Colon Carcinoma Metastatic in the Brain (tissue), 2 donors: ENCODE measurements around the gene TTC17.

DNA sequence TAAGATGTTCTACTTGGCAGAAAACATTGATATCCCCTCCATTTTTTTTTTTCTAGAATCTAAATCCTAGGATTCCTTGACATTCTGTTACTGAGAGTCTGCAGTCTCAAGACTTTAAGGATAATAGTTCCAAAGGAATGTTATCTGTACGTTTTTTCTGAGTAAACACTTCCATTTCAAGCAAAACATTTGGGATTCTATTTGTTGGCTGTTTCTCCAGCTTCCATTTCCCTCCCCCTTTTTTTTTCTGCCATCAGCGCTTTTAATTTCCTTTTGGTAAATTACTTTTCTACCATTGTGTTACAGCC, 402.1 kb upstream of the LRRC4C start:
- PRO-cap, 2 experiments: no peak in any of the 2 experiments

DNA sequence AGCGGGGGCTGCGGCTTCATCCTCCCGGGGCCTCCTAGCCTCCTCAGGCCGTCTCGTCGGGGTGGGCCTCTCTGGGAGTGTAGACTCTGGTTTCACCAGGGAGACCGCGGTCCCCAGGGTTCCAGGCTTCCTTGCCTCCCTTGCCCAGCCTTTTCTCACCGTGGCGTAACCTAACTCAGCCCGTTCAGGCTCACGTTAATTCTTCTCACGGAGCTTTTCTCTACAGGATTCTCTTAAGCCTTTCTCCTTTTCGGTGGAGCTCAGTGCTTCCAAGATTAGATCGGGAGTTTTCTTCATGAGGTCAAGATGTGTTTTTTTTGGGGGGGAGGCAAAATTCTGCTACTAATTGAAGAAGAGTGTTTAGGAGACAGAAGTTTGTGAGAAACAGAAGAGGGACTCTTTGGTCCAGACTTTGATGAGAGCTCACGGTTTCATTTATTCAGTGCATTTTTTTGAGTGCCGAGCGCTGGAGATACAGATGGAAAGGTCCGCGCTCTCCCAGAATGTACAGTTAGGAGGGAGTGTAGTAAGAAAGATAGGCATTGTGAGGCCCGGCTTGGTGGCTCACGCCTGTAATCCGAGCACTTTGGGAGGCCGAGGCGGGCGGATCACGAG, 590 bp downstream of the API5 start:
- PRO-cap, 2 experiments: no peak in any of the 2 experiments

DNA sequence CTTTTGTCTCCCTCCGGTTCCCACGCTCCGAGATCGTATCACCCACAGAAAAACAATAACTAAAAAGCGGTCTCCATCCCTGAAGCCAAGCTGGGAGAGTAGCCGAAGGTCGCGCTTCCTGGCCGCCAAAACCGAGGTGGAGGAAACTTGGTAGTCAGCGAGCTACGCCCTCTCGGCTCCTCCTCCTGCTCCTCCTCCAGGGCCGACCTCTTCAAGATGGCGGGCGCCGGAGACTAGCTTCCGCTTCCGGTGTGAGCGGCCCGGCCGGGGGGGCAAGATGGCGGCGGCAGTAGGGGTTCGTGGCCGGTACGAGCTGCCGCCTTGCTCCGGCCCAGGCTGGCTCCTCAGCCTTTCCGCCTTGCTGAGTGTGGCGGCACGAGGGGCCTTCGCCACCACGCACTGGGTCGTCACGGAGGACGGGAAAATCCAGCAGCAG, at the start of gene TTC17:
TTC17 (plus strand) TSS at position 243 of the 436 bp plus-strand sequence.
- PRO-cap, 2 experiments: peak in 2 of 2 experiments; most common plus-strand start position 289 of the sequence (in 2); most common minus-strand start position 133 of the sequence (in 2)

GRCh38 chr11:43738712-43739208, 58.2 kb downstream of the HSD17B12 start:
- PRO-cap, 2 experiments: no peak in any of the 2 experiments

GRCh38 chr11:43942864-43943772, 681 bp downstream of the C11orf96 start:
- PRO-cap, 2 experiments: no peak in any of the 2 experiments

DNA sequence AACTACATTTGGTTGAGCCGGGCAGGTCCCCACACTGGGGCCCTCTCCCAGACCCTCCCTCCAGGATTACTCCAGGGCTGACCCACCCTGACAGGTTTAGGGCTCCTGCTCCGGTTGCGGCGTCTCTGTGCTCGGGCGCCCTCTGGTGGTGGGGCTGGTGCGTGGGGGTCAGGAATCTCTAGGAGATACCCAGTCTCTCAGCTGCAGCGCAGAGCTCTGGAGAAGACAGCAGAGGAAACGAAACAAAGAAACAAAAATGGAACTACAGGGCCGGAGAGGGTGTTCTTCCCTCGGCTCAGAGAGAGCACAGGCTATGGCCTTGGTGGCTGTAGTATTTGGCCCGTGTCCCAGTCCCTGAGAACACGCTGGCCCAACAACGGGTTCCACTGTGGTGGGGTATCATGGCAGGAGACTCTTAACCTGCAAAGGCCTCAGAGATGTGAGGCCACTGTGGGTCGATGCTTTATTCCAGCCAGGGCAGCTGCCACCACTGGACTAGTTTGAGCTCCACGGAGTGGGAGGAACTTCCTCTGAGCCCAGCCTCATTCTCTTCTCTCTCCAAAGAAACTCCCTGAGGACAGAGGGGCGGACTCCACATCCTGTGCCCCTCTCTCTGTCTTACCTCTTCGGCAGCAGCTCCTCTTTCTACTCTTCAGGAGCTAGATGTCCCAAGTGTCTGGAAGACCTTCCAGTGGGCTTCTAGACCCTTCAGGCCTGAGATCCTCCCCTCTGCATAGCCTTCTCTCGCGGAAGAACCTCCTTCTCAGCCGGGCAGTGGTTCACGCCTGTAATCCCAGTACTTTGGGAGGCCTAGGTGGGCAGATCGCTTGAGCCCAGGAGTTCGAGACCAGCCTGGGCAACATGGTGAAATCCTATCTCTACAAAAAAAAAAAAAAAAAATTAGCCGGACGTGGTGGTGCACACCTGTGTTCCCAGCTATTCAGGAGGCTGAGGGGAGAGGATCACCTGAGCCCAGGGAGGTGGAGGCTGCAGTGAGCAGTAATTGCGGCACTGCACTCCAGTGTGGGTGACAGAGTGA, 2.7 kb downstream of the C11orf96 start:
- PRO-cap, 2 experiments: no peak in any of the 2 experiments

DNA sequence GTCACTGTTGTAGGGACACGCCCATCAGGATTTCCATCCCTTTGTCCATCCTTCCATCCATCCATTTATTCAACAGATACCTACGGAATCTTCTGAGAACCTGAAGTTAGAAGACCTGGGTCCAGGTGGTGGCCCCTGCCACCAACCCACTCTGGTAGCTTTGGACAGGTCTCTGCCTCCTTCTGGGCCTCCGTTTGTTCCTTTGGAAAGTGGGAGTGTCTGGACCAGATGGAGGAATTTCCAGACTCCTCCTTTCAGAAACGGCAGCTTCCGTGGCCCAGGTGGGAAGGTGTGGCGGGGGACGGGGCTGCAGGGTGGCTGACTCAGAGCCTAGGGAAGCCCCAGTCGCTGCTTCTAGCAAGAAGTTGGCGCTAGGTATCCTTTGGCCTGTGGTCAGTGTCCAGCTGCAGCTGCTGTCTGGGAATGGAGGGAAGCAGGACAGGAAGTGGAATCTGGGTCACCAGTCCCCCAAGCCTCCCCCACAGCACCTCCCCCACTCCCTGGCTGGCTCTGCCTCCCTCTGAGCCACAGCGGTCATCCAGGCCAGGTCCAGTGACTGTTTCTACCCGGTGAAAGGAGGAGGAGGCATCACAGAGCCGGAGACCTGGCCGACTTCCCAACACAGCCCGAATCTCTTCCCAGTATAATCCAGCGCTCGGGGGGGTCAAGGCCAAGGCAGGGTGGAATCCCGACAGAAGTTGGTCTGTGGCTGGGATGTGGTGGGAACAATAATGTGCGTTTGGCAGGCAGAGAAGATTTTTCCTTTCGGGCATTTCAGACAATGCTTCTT, 44.9 kb downstream of the C11orf96 start:
- PRO-cap, 2 experiments: no peak in any of the 2 experiments

- PRO-cap, 2 experiments: no peak in any of the 2 experiments
Observed at GRCh38 chr11:44015957-44016626, 31.7 kb upstream of the ACCSL start.

DNA sequence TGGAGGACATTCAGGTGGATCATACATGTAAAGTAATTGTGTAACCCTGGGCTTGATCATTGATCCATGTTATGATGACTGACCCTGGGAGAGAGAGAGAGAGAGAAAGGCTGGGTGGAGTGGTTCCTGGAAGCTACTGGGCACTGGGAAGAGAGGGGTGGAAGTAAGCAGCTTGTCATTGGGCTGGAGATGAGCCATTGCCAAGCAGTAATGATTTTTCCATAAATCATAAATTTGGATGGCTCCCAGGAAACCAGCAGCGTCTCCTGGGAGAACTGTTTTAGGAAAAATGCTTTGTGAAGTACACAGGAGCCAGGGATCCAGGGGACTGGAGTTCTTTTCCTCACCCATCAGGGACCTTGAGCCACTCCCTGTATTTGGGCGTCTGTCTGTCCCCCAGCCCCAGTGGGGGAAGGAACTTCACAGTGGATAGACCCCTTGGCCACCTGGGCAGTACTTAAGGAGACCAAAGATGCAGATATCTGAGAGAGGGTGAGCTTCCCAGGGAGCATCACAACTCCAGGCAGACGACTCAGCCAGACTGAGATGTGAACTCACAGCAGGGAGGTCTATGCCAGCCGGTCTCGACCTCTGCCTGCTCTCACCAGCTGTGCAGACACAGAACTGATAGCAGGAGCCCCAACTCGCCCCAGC, 29.9 kb upstream of the ACCSL start:
- PRO-cap, 2 experiments: no peak in any of the 2 experiments

GRCh38 chr11:44067327-44067791, 1.3 kb downstream of the ACCS start:
- PRO-cap, 2 experiments: no peak in any of the 2 experiments

DNA sequence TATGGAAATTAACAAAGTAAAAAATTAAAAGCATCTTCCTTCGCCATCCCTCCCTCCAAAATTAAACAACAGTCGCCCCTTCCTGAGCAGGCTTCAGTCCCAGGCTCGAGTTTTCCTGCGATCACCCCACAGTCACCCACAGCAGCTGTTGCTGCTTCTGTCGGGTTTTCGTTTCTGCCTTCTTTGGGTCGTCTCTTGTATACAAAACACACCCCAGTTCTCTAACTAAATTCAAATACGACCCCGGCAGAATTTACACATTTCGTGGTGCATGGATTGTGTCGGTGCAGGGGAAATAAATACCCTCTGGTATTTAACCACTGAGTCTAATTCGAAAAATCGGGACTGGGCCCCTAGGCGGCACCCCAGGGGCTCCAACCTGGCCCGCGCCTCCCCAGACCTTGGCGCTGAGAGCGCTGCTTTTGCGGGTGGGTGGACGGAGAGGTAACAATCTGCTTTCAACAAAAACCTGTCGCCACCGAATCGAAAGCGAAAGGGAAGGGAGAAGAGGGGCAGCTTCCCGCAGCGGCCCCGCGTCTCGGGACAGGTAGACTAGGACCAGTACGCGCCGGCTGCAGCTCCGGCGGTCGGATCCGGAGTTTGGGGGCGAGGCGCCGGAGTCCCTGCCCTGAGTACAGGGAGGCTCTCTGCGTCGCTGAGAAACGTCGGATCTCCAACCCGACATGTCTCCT, 4.4 kb downstream of the ALX4 start:
- PRO-cap, 2 experiments: no peak in any of the 2 experiments

GRCh38 chr11:44475030-44475718, 90.3 kb upstream of the CD82 start:
- PRO-cap, 2 experiments: no peak in any of the 2 experiments

DNA sequence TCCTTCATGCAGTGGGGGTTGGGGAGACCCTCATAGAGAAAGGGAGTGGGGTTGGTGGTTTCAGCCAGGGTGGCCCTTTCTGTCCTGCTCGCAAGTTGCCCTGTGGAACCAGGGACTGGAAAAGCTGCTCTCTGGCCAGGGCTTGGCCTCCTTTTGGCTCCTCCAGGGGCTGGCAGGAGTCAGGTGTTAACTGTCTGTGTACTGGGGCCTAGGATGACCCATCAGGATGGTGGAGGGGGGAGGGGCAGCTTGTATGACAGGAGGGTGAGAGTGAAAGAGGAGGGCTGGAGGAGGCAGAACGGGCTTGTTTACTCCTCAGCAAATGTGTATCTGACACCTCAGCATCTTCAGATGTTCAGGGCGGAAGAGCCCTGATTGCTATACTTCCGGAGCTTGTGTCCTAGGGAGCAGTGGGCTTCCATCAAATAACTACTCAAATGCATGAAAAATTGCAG, 31.0 kb downstream of the CD82 start:
- PRO-cap, 2 experiments: no peak in any of the 2 experiments

GRCh38 chr11:44744135-44744500, 17.4 kb downstream of the TSPAN18 start:
- PRO-cap, 2 experiments: no peak in any of the 2 experiments

DNA sequence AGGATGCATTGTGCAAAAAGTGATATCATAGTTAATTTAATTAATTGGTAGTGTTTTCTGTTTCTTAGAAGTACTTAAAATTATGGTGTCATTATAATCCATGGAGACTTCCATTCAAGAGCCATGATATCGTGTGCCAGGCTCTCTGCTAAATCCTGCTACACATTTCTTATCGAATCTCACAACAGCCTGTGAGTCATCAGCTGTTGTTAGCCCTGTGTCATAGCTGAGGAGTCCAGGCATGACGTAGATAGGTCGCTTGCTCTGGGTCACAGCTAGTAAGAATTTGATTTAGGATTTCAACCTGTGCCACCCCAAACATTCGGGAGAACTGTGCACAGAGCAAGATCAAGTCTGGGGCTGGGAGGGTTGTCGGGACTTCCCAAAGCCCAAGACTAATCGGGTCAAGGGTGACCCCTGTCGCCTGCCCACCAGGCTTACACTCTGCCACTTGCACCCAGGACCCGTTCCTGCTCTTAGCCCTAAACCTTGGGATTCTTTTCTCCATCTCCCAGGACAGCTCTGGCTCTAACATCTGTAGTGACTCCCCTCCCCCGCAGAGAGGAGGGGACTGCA, 34.2 kb downstream of the TSPAN18 start:
- PRO-cap, 2 experiments: no peak in any of the 2 experiments

DNA sequence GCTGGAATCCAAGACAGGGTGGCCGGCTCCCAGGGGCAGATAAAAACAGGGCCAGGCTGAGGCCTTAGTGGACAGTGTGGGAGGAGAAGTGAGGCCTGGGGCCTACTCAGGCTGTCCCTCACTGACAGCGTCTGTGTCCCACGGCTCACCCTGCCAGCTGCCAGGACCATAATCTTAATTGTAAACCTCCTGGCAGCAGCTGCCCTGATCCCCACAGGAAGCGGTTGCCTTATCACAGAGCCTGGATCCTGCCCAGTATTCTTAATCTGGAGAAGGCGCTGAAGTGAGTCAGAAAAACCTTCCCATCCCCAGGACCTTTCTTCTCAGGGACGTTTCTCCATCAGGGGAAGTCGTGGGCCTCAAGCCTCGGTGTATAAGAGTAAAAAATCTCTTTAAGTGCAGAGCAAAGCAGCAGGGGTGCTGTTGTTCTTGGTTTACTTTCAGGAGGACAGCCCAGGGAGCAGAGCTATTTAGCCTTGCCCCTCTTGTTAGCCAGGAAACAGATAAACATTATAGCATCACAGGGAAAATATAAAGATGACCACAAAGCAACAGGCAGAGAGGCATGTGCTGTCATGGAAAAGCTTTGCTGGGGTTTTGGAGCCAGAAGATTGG, 39.5 kb downstream of the TSPAN18 start:
- PRO-cap, 2 experiments: no peak in any of the 2 experiments

DNA sequence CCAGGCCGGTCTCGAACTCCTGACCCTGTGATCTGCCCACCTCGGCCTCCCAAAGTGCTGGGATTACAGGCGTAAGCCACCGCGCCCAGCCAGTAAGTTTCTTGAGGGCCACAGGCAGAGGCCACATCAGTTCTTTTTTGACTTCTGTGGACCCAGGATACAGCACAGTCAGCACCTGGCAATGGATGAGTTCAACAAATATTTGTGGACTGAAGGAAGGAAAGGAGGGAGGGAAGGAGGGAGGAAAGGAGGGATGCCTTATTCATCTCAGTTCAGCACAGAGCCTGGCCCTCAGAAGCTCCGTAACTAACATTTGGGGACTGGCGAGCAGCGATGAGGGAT, 77.5 kb downstream of the TSPAN18 start:
- PRO-cap, 2 experiments: no peak in any of the 2 experiments

GRCh38 chr11:44912165-44912534, 38.5 kb downstream of the TP53I11 start:
- PRO-cap, 2 experiments: no peak in any of the 2 experiments

- PRO-cap, 2 experiments: no peak in any of the 2 experiments
Observed at GRCh38 chr11:44919138-44919799, 31.4 kb downstream of the TP53I11 start.

DNA sequence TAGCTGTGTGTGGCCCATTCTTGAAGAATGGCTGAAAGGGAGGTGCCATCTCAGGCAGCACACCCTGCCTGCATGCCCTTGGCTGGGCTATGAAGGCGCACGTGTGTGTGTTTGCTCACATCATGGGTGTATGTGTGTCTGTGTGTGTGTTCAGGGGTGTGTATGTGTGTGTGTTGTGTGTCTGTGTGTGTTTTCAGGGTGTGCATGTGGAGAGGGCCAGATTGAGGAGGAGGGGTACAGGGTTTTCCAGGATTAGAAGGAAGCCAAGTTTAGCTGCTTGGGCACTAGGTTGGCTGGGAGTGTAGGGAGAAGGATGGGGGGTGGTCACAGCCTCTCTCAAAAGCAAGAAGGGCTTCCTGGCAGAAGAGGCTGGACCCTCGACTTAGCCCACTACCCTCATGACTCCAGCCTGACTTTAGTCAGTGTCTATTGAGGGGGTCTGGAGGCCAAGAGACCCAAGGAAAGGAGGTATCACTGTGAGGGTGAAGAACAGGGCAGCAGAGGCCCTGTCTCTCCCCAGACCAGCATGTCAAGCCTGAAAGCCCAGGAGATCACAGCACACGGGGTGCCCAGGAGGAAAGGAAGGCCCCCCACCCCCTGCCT, 16.4 kb downstream of the TP53I11 start:
- PRO-cap, 2 experiments: no peak in any of the 2 experiments